ENCODE results near the genes BCL2L15 and SYT6.

DNA sequence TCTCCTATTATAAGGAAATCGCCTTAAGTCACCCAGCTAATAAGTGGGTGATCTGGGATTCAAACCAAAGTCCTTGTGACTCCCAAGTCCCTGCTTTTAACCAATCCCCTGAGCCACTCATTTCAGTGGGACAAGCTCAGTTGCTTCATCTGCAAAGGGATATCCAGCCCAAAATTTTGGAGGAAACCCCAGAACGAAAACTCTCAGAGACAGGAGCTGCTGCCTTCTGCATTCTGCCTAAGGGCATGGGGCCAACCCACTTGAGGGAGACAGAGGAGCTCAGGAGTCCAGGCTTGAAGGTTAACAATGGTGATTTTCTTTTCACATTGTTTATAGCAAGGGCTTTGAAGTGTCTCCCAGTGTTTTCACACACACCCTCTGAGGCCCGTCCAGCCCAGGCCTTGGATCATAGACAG lies 148.1 kb upstream of the CTTNBP2NL start:
- PRO-cap, result no peak
- RRBS, result no CpG with 5 or more reads among the region's 3 CpGs

DNA sequence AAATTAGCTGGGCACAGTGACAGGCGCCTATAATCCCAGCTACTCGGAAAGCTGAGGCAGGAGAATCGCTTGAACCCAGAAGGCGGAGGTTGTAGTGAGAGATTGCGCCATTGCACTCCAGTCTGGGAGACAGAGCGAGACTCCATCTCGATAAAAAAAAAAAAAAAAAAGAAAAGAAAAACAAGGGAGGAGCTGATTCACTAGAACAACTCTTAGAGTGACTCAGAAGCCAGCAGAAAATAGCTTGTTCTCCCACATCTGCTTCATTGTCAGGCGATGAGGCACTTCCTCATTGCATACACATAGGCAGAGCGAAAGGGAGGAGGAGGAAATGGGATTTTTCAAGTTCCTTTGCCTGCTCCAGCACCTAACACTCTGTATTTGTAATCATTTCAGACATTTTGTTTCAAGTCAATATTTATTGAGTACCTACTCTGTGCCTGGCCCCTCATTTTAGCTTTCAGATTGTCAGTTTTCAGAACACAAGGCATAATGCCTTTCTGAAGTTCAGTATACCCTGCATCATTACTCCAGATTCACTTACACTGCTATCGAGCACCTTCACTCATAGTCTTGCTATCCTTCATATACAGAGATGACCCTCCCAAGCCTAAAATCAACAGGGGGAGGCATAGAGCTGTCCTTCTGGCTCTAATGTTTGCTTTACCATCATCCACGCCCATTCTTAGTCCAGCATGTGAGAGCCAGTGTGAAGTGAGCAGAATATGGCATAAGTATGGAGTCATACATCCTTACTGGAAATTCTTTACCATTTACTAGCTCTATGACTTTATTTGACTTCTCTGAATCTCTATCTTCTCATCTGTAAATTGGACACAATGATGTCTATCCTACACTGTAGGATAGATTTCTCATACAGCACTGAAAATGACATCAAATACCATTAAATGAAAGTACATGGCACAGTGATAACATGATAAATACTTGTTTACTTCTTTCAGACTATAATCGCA lies 1.7 kb upstream of the CTTNBP2NL start:
- PRO-cap, result no peak
- RRBS, result no CpG with 5 or more reads among the region's 12 CpGs

- PRO-cap, result no peak
- RRBS, result no CpG with 5 or more reads among the region's 4 CpGs
Observed at GRCh38 chr1:112624650-112625781, 5.4 kb downstream of the CAPZA1 start.

DNA sequence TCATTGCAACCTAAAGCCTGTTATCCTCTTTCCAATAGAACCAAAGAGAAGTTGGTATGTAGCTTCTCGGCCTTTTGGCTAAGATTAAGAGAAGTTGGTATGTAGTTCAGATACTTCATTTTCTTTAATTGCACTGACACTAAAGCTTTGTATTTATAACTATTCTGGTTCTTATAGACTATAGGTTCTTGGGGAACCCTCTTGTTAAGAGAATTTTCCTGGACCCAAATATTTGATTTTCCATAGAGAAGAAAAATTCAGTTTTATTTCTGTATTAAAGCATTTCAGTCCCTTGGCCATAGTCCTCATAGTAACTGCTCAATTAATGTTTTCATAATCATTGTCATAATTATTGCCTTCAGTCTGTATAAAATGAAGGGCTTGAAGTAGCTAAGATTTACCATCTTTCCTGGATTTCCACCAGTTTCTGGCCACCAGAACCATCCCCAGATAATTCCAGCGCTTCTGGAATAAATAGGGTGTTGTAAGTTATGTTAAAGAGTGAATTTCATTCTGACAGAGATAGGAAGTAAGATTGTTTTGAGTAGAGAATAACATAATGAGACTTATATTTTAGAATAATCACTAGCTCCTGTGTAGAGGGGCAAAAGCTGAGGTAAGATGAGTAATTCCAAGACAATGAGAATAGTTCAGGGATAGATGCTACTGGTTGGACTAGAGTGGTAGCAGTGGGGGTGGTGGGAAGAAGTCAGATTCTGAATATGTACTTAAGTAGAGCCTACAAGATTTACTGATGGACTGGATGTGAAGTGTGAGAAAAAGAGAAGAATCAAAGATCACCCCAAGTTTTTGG lies 23.5 kb upstream of the MOV10 start:
- PRO-cap, result unidirectional peak, plus-strand start at position 62 of the sequence
- RRBS, result no CpG with 5 or more reads among the region's 2 CpGs

- PRO-cap, result no peak
- RRBS, result 5% methylated on average over 2 of the region's 9 CpGs
Observed at GRCh38 chr1:112716106-112716542, 992 bp upstream of the PPM1J start.

DNA sequence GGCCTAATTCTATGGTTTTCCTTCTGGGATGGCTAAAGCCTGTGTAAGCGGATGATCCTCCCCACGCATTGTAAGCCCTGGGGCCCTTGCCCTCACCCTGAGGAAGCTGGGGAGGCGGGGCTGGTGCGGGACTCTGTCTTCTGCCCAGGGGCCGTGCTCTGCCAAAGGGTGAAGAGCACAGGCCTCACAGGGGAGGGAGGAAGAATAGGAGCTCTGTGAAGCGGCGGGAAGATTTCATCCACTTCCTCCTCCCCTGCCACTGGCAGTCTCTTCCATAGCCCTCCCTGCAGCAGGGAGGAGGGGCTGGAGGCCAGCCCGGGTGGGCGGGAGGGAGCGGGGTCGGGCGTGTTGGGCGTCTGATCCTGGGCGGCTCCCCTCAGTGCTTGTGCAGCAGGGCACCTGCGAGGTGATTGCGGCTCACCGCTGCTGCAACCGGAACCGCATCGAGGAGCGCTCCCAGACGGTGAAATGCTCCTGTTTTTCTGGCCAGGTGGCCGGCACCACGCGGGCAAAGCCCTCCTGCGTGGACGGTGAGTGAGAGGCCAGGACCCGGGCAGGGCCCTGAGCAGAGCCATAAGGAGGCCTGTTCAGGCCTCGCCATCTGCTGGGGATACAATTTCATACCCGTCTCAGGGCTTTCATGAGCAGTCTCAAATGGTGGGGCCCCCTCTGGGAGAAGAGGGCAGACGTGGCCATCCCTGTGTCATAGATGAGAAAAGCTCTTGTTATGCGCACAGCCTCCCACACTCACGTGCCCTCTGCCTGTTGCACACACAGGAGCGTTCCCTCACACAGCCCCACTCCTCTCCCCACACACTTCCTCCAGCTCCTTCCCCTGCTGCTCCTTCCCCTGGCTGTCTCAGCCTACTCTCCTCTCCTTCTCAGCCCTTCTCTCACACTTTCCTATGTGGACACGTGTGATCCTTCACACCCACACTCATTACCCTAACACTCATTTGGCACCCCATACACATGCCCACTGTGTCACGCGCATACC lies 4.2 kb downstream of the TAFA3 start:
- PRO-cap, result no peak
- RRBS, result 95% methylated on average over 14 of the region's 37 CpGs

DNA sequence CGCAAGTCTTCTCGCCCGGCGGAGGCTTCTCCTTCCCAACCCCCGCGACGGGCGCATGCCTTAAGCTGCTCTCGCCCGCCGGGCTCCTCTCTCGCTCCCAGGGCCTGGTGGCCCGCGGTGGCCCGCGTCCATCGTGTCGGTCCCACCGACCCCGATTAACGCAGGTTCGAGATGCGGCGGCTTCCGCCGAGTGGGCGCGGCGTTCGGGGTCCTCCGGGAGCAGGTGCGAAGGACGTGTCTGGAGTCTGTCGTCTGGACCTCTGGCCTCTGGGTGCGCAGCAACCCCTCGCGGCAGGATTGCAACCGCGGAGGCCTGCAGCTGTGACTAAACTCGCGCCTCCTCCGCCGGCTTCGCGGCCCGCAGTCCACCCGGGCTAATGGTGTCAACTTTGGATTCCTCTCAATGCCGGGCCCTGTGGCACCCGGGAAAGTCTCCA lies 25.5 kb downstream of the TAFA3 start:
- PRO-cap, result no peak
- RRBS, result 98% methylated on average over 11 of the region's 49 CpGs

DNA sequence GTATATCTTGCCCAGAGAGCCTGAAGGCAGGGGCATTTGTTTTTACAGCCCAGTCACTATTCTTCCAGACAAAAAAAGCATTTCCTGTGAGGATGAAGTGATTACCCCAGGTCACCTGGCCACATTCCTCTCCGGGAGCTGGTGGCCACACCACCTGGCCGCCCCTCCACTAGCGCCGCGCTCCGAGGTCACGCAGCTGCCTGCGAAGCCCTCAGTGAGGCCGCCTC lies 106.7 kb downstream of the SLC16A1 start:
- PRO-cap, result bidirectional peak, plus-strand start at position 169 of the sequence, minus-strand start at position 79 of the sequence
- RRBS, result no CpG with 5 or more reads among the region's 9 CpGs

GRCh38 chr1:112913303-112914175 lies 42.5 kb downstream of the SLC16A1 start:
- PRO-cap, result no peak
- RRBS, result no CpG with 5 or more reads among the region's 7 CpGs

DNA sequence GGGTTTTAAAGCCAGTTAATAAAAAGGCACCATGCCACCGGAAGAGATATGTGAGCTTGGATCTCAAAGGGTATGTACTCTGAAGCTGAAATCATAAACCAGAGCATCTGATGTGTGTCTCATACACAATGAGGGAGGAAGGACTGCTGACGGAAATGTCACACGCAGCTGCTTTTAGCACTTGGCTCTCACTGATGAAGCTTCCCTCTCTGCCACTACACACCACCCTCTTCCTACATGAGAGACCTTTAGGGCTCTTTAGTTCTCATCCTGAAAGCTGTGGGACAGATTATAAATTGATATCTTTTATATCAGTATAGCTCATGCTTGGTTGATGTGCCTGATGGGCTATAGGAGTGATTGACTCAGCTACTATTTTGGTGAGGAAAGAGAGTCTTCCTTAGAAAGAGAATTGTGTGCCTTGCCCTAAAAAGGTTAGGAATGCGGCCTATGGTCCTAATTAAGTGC lies 27.2 kb upstream of the SLC16A1 start:
- PRO-cap, result no peak
- RRBS, result no CpG with 5 or more reads among the region's 4 CpGs

DNA sequence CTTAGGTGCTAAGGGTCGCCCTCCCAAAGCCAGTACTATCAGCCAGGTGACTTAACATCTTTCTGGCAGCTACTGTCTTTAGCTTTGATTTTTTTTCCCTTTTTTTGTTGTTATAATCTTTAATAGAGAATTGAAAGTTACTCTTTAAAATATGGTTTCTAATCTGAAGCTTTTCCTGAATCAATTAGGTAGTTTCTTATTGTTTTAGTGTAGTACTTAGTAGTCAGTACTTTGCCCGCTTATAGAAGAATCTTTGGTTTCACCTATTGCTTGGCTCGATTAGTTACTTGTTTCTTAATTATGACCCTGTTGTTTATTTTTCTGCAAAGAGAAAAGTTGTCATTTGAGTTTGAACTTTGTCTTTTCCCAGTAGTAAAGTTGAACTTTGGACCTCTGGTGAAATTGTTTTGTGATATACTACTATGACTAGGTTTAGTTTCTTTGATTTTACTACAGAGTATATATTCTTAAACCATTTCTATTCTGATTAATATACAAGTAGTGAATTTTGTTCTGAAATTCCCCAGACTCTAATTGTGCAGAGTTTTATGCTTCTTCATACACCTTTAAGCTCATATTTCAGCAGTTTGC lies 3.9 kb downstream of the MAGI3 start:
- PRO-cap, result no peak
- RRBS, result no CpG with 5 or more reads among the region's 3 CpGs

- PRO-cap, result no peak
- RRBS, result no CpG with 5 or more reads among the region's 5 CpGs
Observed at GRCh38 chr1:113405274-113406012, 15.1 kb downstream of the MAGI3 start.

GRCh38 chr1:113430852-113431457 lies 40.6 kb downstream of the MAGI3 start:
- PRO-cap, result no peak
- RRBS, result no CpG with 5 or more reads among the region's 4 CpGs

- PRO-cap, result no peak
- RRBS, result no CpG with 5 or more reads among the region's 5 CpGs
Observed at GRCh38 chr1:113682678-113683149, 76.6 kb downstream of the PHTF1 start.

DNA sequence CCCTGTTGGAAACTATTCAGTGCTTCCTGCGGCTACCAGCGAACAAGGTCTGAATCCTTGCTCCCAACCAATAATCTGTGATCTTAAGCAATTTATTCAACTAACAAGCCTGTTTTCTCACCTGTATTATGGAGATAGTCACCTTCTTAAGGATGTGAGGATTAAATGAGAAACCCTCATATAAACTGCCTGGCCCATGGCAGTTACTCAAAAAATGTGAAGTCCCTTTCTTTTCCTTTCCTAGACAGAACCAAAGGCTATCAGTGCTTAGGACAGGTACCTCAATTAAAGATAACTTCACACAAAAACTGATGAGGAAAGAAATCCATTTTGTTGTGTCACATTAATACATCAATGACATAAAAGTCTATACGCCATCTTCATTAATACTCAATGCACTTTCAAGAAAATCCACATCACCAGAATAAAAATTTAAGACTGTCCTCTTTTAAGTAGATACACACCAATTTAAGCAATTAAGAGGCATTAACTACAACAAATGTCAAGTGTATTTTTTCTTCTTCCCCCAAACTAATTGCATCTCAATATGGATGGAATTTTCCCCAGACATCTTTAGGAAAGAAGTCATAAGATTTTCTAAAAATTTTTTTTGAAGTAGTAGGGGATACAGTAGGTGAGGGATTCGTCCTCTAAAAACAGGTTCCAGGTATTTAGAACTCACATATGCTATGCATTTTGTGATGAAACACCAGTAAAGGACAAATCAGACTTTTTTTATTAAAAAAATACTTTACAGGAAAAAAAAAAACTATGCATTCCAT lies 2.0 kb upstream of the PHTF1 start:
- PRO-cap, result no peak
- RRBS, result no CpG with 5 or more reads among the region's 4 CpGs

DNA sequence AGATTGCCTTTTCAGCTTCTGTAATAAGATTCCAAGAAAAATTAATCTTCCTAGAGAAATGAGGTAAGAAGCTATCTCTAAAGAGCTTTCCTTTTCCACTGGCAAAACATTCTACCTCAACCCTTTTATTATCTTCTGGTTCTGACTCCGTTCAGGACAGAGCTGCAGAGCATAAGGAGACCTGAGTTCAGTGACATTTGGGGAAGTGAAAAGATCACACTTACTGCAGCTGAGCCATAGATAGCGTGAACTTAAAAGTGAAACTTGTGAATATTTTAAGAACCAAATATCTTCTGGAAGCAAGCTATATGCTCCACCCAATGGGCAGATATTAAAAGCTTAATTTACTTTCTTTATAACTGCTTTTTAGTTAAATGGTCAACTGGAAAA lies 27.9 kb downstream of the BCL2L15 start:
- PRO-cap, result no peak
- RRBS, result no CpG with 5 or more reads among the region's 2 CpGs

GRCh38 chr1:113886842-113887870 lies at the start of gene BCL2L15:
TSS of gene BCL2L15 (minus strand) at chr1:113887581.
- PRO-cap, result no peak
- RRBS, result 75% methylated on average over 2 of the region's 16 CpGs

DNA sequence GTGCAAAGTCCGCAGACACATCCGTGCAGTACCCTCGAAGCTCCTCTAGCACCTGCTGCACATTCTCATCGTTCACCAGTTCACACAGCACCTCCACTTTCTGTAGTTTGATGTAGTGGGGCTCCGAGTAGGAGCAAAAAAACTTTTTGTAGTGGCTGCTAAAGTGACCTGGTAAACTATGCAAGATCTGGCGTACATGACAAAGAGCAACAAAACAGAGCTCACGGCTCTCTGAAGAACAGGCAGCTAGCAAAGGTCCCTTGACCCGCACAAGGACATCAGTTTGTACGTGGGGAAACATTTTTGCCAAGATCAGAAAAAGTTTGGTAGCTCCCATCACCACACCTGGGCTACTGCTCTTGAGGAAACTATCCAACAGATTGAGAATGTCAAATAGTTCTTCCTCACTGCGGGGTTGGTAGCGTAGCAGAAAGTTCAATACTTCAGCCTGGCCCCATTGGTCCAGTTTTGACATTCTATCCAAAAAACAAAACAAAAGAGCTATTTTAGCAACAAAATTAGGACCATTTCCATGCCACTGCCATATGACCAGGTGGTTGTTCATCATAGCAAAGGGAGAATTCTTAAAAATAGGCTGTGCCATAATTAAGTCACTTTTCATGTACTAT lies 4.6 kb downstream of the AP4B1 start:
- PRO-cap, result no peak
- RRBS, result no CpG with 5 or more reads among the region's 11 CpGs

- PRO-cap, result no peak
- RRBS, result 37% methylated on average over 18 of the region's 65 CpGs
Observed at GRCh38 chr1:114153353-114154153, at the start of gene SYT6. TSS of gene SYT6 (minus strand) at chr1:114153869.

DNA sequence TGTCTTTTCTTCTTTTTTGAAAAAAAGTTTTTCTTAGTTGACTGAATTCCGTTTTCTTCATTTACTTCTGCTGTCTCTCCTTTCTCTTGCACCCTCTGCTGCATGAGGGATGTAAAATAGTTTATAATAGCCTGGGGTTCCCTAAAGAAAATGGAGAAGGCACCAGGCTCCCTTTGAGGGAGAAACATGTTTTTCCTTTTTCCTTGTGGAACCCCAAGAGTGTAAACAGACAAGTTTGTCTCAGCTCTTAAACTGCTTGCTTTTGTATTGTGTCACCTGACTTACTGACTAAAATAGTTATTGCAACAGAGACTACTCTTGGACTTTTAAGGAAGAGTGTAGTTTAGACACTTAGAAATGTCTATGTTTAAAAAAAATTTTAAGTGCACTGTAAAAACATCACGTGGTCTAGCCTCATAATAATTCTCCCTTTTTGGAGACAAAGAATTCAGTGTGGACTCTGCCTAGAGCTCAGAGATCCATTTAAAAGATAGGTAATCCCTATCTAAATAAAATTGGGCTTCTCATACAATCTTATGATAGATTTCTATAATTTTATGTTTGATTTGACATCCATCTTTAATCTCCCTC lies 141.1 kb downstream of the TRIM33 start:
- PRO-cap, result no peak
- RRBS, result no CpG with 5 or more reads among the region's 2 CpGs

All from Caco-2 (cell line).